ENCODE results near the gene DGKH.

DNA sequence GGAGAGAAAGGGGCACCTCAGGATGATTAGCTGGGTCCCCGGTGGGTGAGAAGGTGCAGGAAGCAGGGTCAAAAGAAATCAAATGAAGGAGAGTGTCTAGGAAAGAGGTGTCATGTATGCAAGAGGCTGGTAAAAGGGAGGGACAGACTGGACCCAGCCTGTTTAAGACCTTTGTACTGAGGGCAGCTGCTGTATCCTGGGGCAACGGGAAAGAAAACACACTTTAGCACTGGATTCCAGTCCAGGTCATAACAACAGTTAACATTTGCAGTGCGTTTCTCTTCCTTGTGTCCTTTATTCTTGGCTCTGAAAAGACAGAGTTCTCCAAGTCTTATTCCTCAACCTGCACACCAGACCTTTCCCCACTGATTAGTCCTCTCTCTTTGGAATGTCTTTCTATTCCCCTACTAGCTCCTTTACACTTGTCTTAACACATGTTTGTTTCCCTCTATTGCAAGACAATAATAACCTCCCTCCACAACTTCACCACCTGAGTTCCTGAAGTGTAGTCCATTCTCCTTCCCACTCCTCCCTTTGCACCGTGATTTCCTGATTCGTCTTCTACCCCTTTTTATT is 20.0 kb upstream of the DGKH start:
- RRBS, result no CpG with 5 or more reads among the region's 5 CpGs

DNA sequence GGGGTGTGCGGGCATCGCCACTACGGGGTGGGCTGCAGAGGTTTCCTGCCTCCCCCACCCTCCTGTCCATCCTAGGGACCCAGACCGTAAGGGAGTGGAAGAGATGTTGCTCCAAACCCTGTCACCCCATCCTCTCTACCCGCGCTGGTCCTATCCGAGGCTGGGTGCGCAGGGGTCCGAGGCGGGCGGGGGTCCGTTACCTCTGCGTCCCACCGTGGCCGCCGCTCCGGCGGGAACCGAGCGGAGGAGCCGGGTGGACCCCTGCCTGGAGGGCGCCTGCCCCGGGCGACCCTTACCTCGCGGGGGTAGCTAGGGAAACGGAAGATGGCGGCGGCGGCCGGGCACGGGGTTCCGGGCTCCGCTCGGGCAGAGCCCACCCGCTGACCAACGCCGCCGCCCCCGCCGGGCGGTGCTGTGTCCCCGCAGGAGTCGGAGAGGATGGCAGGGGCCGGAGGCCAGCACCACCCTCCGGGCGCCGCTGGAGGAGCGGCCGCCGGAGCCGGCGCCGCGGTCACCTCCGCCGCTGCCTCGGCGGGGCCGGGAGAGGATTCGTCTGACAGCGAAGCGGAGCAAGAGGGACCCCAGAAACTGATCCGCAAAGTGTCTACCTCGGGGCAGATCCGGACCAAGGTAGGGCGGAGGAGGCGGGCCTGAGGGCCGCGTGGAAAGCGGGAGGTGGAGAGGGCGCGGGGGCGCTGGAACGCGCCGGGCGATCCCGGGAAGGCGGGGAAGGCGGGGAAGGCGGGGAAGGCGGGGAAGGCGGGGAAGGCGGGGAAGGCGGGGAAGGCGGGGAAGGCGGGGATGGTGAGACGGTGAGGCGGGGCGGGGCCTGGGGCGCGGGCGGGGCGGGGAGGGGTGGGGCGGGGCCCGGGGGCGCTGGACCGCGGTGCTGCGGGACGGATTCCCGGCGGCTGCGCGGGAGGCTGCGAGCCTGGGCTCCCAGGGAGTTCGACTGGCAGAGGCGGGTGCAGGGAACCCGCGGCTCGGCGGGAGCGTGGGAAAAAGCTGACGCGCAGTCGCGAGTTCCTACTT is at the start of gene DGKH:
TSS of gene DGKH (plus strand) at position 313 of the 1,032 bp plus-strand sequence.
- RRBS, result 2% methylated on average over 52 of the region's 118 CpGs

GRCh38 chr13:42087309-42087996 is 39.0 kb downstream of the DGKH start:
- RRBS, result no CpG with 5 or more reads among the region's 2 CpGs

DNA sequence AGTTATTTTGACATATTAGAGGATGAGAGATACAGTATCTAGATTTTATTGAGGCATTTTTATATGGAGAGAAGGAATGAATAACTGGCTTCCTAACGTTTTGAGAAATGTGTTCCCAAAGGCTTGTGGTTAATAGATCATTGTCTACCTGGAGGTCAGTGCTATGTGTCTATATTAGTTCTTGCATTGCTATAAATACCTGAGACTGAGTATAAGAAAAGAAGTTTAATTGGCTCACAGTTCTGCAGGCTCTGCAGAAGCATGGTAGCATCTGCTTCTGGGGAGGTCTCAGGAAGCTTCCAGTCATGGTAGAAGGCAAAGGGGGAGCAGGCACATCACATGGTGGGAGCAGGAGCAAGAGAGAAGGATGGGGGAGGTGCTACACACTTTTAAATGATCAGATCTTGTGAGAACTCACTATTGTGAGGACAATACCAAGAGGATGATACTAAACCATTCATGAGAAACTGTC is 53.3 kb downstream of the AKAP11 start:
- RRBS, result no CpG with 5 or more reads among the region's 1 CpG

DNA sequence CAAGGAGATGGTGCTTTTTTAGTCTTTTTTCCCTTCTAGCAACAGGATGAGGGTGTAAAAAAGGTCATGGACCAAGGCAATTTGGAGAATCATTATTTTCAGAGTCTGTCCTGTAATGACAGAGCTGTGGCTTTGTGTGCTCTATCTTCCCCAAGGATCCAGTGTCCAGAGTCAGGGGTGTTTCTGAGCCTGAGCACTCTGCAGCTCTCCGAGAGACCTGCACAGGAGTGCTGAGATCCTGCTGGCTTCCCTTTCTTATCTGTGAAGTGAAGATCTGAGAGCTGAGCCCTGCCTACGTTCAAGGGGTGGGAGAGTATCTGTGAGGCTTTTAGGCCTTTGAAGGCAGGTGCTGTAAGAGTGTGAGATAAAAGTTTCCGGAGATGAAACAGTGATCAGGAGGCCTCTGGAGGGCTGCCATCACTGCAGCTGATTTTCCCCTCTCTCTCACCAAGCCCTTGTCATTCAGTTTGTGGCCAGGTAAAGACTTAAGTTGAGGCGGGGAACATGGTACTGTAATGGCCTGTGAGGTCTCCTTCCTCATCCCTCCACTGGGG is 83.1 kb downstream of the AKAP11 start:
- RRBS, result no CpG with 5 or more reads among the region's 4 CpGs

- RRBS, result no CpG with 5 or more reads among the region's 18 CpGs
Measured at GRCh38 chr13:43355766-43356248, 332.4 kb downstream of the DNAJC15 start.

GRCh38 chr13:43407072-43407583 is 379.6 kb downstream of the ENOX1 start:
- RRBS, result no CpG with 5 or more reads among the region's 5 CpGs

GRCh38 chr13:44068702-44069147 is 92.3 kb downstream of the SMIM2 start:
- RRBS, result no CpG with 5 or more reads among the region's 4 CpGs

DNA sequence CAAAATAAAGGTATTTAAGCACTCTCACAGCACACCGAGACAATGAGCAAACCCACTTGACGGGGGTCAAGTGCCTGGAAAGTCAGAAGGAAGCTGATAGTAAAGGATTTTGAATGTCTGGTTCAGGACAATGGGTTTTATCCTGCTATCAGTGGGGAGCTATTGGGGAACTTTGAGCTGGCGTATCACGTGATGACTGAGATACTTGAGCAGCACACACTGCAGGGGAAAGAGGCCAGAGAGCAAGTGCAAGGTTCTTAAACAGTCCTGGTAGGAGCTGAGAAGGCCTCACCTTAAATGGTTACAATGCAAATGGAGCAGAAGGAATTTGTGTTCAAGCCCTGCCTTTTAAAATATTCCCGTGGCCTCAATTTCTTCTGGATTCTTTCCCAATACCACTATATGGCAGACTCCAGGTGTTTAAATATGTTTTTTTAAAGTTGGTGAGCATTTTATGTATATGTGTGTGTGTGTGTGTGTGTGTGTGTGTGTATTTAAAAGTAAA is 56.0 kb downstream of the SMIM2 start:
- RRBS, result no CpG with 5 or more reads among the region's 5 CpGs

DNA sequence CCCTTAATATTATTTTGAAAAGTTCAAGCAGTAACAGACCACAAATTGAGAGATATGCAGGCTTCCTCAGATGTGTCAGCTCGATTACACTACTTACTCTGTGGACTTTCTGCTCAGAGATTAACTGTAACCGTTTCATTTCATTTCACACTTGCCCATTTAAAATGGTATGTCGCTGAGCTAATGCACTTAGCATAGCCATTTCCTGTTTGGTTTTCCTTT is 43.8 kb downstream of the SMIM2 start:
- RRBS, result no CpG with 5 or more reads among the region's 3 CpGs

GRCh38 chr13:44231799-44232604 is 70.9 kb upstream of the SMIM2 start:
- RRBS, result no CpG with 5 or more reads among the region's 14 CpGs

DNA sequence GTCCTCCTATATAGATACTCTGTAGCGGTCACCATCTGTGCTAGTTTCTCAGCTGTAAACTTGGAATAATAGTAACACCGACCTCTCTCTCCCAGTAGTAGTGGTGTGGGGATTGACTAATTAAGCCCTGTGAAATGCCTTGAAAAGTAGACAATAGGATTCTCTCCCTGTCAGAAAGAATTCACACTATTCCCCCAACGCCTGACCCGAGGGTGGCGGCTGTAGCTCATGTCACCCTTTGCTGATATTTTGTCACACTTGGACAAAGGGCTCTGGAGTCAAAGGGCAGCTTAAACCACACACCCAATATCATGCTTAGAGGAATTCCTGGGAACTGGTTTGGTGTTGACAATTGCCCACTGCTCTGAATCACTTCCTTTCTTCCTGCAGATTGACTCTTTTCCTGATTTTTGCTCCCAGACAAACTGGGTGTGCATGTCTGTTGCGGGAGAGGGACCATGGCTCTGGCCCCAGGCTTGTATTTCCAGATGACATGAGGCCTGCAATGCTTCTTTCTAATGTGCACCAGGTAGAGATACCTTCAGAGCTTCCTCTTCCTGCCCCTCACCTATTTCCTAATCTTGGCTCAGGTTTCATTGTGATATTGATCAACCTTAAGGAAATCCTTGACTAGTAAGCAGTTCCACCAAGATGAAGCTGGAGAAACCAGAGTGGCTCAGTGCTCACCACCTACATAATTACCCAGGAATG is 9.0 kb upstream of the SERP2 start:
- RRBS, result no CpG with 5 or more reads among the region's 6 CpGs

- RRBS, result no CpG with 5 or more reads among the region's 3 CpGs
Measured at GRCh38 chr13:44508583-44509137, 67.5 kb downstream of the TSC22D1 start.

DNA sequence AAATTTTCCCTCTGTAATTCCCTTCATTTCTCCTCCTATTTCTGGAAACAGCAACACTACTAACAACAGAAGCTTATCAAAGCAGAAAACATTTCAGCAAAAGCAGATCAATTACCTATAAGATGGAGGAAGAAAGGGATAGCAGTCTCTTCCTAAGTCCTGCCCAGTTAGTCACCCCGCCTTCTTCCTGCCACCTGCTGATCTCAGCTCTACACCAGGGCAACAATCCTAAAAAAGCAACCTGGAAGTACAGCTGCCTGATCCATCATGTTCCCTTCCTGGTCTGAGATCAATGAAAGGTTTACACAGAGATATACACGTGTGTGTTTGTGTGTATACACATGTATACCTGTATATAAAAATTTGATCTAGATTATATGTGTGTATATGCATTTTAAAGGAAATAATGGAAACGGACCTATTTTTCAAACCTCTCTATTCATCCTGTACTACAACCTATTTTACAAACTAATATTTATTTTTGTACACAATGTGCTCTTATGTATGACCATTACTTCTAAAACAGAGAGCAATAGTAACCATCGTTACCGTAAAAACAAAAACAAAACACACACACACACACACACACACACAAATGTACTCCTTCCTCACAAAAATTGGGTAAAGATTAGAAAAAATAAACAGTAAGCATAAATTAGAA is 59.2 kb downstream of the TSC22D1 start:
- RRBS, result no CpG with 5 or more reads among the region's 5 CpGs

GRCh38 chr13:44734354-44734893 is 158.3 kb upstream of the TSC22D1 start:
- RRBS, result no CpG with 5 or more reads among the region's 2 CpGs

GRCh38 chr13:44849034-44849862 is 140.0 kb downstream of the NUFIP1 start:
- RRBS, result no CpG with 5 or more reads among the region's 11 CpGs

DNA sequence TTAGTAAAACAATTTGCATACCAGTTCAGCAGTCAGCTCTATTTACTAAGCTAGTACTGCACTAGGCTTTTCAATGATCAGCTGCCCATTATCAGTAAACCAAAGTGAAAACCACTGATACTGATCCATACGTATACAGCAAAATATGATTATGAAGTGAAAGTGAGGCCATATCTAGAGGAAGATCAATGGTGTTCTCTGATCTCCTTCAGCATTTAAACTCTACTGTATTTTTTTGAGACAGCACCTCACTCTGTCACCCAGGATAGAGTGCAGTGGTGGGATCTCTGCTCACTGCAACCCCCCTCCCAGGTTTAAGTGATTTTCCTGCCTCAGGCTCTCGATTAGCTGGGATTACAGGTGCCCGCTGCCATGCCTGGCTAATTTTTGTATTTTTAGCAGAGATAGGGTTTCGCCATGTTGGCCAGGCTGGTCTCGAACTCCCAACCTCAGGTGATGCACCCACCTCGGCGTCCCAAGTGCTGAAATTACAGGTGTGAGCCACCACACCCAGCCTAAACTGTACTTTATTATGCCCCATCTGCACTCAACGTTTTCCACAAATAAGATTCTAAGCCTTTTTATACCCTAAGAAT is 3.0 kb downstream of the TPT1 start:
- RRBS, result no CpG with 5 or more reads among the region's 8 CpGs

GRCh38 chr13:45447084-45447607 is 17.6 kb upstream of the COG3 start:
- RRBS, result no CpG with 5 or more reads among the region's 7 CpGs

DNA sequence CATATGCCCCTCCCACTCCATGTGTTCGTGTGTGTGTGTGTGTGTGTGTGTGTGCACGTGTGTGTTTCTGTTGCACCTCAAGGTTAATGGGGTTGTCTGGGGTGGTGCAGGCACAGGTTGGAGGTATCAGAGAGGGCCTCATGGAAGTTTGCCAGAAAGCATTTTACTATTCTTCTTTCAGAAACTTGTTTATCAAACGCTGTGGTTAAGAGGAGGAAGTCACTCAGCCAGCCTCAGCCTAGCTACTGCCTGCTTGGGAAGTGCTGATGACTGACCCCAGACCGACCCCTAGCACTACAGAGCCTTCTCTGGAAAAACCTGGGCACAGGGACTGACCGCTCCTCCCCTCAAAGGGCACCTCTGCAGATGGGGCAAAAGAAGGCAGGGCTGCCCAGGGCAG is 4.0 kb downstream of the SIAH3 start:
- RRBS, result no CpG with 5 or more reads among the region's 5 CpGs

DNA sequence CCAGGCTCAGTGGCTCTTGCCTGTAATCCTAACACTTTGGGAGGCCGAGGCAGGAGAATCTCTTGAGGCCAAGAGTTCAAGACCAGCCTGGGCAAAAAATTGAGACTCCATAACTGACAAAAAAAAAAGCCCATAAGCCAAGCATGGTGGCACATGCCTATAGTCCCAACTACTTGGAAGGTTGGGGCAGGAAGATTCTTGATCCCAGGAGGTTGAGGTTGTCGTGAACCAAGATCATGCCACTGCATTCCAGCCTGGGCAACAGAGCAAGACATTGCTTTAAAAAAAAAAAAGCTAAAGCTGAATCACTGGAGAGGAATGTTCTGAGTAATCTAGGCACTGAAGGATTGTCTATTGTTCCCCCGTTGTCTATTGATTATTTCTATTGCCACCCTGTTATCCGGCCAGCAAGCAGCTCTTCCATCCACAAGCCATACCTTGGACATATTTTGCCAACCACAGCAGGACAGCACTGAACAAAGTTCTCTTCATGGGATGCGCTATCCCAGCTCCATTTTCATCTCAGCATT is 21.9 kb upstream of the SIAH3 start:
- RRBS, result no CpG with 5 or more reads among the region's 5 CpGs

Measured in SK-N-MC (cell line).